K562 (cell line): ENCODE data around the genes ARHGEF5, EZH2, PDIA4 and ZNF212.

DNA sequence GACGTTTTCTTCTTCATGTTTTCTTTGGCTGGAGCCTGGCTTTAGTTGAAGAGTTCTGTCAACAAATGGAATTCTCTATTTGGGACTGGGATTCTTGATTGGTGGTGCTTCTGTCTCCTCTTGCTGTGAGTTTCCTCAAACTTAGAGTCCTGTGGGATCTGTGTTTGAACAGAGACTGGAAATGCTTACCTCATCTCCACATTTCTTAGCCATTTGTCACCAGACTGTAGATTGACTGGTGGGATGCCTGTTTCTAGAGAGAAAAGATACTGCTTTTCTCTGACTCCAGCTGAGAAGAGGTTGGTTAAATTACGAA, 44.8 kb downstream of the TAS2R41 start:
- RAMPAGE, long total RNA, result no peak
- RRBS, result no CpG with 5 or more reads among the region's 2 CpGs
PRO-cap:
- standard, result no peak
- CoPRO, capped RNA only, 2 experiments, result no peak in any of the 2 experiments
- CoPRO, capped and uncapped RNA, 2 experiments, result no peak in any of the 2 experiments
- CoPRO, uncapped RNA only, 2 experiments, result no peak in any of the 2 experiments
CAGE:
- cytosol, long polyA plus RNA, result no peak
- long polyA plus RNA, result no peak
- nucleolus, long total RNA, result no peak
- nucleus, long polyA plus RNA, result no peak

DNA sequence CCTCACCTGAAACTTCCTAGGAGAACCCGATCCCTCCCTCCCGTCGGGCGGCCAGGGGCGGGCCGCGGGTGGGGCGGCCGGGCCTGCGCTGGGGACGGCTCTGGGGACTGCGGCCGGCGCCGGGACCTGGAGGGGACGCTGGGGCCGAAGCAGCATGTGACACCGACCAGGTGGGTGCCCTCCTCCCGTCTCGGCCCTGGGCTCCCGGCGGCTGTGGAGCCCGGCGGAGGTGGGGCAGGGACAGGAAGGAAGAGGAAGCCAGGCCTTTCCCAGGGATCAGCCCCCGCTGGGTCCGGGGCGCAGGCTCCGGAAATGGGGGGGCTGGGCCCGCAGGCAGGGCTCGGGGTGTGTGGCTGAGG, at the start of gene ARHGEF5:
TSS of gene ARHGEF5 (plus strand) at position 71 of the 359 bp plus-strand sequence.
- RAMPAGE, long total RNA, result no peak
- RRBS, result no CpG with 5 or more reads among the region's 30 CpGs
PRO-cap:
- standard, result no peak
- CoPRO, capped RNA only, 2 experiments, result no peak in any of the 2 experiments
- CoPRO, capped and uncapped RNA, 2 experiments, result no peak in any of the 2 experiments
- CoPRO, uncapped RNA only, 2 experiments, result no peak in any of the 2 experiments
CAGE:
- cytosol, long polyA plus RNA, result no peak
- long polyA plus RNA, result no peak
- nucleolus, long total RNA, result no peak
- nucleus, long polyA plus RNA, result no peak

DNA sequence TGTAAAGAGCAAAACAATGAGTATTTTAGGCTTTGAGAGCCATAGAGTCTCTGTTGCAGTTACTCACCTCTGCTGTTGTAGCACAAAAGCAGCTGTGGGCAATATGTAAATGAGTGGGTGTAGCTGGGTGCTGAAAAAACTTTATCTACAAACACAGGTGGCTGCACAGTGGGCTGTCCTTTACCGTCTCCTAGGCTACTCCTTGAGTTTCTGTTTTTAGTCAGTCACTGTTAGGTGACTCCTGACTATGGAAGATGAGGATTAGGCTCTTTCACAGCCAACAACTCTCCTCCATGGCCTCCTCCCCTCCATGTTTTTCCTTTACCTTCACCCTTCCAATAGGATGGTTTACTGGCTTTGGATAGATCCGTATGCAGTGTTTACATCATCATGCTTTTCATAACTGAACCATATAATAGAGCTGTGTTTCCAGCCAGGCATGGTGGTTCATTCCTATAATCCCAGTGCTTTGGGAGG, 286.0 kb upstream of the C7orf33 start:
- RAMPAGE, long total RNA, result no peak
- RRBS, result no CpG with 5 or more reads among the region's 2 CpGs
PRO-cap:
- standard, result no peak
- CoPRO, capped RNA only, 2 experiments, result no peak in any of the 2 experiments
- CoPRO, capped and uncapped RNA, 2 experiments, result no peak in any of the 2 experiments
- CoPRO, uncapped RNA only, 2 experiments, result no peak in any of the 2 experiments
CAGE:
- cytosol, long polyA plus RNA, result no peak
- long polyA plus RNA, result no peak
- nucleolus, long total RNA, result no peak
- nucleus, long polyA plus RNA, result no peak

GRCh38 chr7:148581729-148582055, 8.9 kb upstream of the C7orf33 start:
- RAMPAGE, long total RNA, result no peak
- RRBS, result no CpG with 5 or more reads among the region's 3 CpGs
PRO-cap:
- standard, result no peak
- CoPRO, capped RNA only, 2 experiments, result no peak in any of the 2 experiments
- CoPRO, capped and uncapped RNA, 2 experiments, result no peak in any of the 2 experiments
- CoPRO, uncapped RNA only, 2 experiments, result no peak in any of the 2 experiments
CAGE:
- cytosol, long polyA plus RNA, result no peak
- long polyA plus RNA, result no peak
- nucleolus, long total RNA, result no peak
- nucleus, long polyA plus RNA, result no peak

DNA sequence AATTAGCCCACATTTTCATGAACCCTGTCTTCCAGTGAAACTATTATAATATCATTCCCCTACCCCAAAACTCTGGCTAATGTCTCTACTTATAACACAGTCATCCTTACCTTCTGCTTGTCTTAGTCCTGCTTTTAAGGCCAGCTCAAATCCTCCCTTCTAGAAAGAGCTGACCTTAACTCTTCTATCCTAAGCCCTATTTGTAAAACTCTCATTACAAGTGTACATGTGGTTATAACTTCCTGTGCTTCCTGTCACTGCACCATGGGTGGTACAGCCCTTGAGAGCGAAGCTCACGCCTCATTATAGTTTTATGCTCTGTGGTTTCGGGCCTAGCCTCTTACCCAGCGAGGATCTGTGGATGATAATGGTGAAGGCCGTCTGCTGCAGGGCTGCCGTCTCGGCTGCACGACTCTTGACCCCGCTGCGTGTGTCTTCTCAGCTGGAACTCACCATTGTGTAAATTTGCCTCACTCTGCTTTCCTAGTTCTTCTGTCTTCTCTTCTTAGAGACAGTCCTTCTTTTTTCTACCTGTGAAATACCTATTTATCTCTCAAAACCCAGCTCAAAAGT, 74.6 kb downstream of the CUL1 start:
- RAMPAGE, long total RNA, result no peak
- RRBS, result no CpG with 5 or more reads among the region's 10 CpGs
PRO-cap:
- standard, result no peak
- CoPRO, capped RNA only, 2 experiments, result no peak in any of the 2 experiments
- CoPRO, capped and uncapped RNA, 2 experiments, result peak in 1 of 2 experiments; most common plus-strand start position 112 of the sequence (in 1)
- CoPRO, uncapped RNA only, 2 experiments, result no peak in any of the 2 experiments
CAGE:
- cytosol, long polyA plus RNA, result no peak
- long polyA plus RNA, result no peak
- nucleolus, long total RNA, result no peak
- nucleus, long polyA plus RNA, result no peak

DNA sequence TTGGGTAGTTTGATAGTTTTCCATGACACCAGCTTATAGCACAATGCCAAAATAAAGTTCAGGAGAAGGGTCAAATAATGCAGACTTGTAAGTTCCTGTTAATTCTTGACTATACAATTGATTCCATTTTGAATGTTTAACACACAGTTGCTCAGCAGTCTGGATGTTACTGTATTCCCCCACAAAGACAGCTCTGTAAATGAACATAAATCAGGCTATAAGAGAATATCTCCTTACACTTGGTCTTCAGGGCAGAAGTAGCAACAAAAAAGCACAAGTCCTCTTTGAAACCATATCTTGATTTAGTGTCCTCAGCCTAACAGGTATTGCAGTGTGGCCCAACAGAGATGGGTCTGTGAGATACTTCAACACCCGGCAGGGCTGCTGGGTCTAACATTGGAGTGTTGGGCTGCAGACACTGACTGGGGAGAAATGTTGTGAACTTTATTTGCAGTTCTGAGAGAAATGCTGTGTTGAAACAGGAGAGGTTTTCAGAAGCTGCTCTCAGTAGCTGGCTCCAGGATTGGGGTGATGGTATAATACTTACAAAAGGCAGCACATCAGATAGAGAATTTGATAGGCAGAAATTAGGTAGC, 75.8 kb downstream of the CUL1 start:
- RAMPAGE, long total RNA, result no peak
- RRBS, result no CpG with 5 or more reads among the region's 1 CpG
PRO-cap:
- standard, result no peak
- CoPRO, capped RNA only, 2 experiments, result no peak in any of the 2 experiments
- CoPRO, capped and uncapped RNA, 2 experiments, result no peak in any of the 2 experiments
- CoPRO, uncapped RNA only, 2 experiments, result peak in 2 of 2 experiments; most common plus-strand start position 101 of the sequence (in 1); most common minus-strand start position 446 of the sequence (in 1)
CAGE:
- cytosol, long polyA plus RNA, result no peak
- long polyA plus RNA, result no peak
- nucleolus, long total RNA, result no peak
- nucleus, long polyA plus RNA, result no peak

DNA sequence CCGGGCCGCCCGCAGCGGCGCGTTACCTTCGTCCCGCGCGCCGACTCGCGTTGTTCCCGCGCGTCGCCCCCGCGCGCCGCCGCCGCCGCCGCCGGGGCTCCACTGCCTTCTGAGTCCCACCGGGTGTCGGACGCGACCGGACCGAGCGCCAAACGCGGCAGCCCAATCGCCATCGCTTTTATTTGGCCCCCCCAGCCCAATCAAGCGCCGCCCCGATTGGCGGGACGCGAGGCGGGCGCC, at the start of gene EZH2:
TSS of gene EZH2 (minus strand) at position 154 of the 240 bp plus-strand sequence.
- RAMPAGE, long total RNA, result no peak
- RRBS, result 6% methylated on average over 8 of the region's 45 CpGs
PRO-cap:
- standard, result bidirectional peak, plus-strand start outside the sequence, minus-strand start at position 111 of the sequence
- CoPRO, capped RNA only, 2 experiments, result peak in 2 of 2 experiments; most common minus-strand start position 150 of the sequence (in 2)
- CoPRO, capped and uncapped RNA, 2 experiments, result peak in 2 of 2 experiments; most common minus-strand start position 150 of the sequence (in 2)
- CoPRO, uncapped RNA only, 2 experiments, result peak in 2 of 2 experiments; most common minus-strand start position 150 of the sequence (in 2)
CAGE:
- cytosol, long polyA plus RNA, result start-site peak on the minus strand centred at position 107 of the sequence, 147 bp wide, 2,882 and 1,824 reads in 2 replicates
- long polyA plus RNA, result start-site peak on the minus strand centred at position 87 of the sequence, 107 bp wide, 1,612 and 1,499 reads in 2 replicates
- nucleolus, long total RNA, result no peak
- nucleus, long polyA plus RNA, result start-site peak on the minus strand centred at position 104 of the sequence, 130 bp wide, 2,805 and 6,550 reads in 2 replicates

DNA sequence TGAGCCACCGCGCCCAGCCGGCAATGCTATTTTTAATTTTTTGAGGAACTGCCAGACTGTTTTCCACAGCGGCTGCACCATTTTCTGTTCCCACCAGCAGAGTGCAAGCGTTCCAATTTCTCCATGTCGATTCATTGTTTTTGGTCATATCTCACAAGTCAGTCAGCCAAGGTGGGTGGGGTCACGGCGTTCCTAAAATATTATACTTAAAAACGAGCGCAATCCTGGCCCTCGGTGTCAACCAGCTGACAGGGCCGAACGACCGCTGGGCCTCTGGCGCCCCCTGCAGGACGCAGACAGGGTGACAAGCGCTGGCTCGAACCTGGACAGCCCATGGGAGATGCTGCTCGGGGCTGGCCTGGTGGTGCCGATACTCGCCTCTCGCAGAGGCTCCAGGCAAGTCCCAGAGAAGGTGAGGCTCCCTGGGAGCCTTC, 61.6 kb downstream of the PDIA4 start:
- RAMPAGE, long total RNA, result no peak
- RRBS, result no CpG with 5 or more reads among the region's 22 CpGs
PRO-cap:
- standard, result no peak
- CoPRO, capped RNA only, 2 experiments, result peak in 2 of 2 experiments; most common plus-strand start position 373 of the sequence (in 2); most common minus-strand start position 122 of the sequence (in 1)
- CoPRO, capped and uncapped RNA, 2 experiments, result peak in 1 of 2 experiments; most common plus-strand start position 373 of the sequence (in 1); most common minus-strand start position 114 of the sequence (in 1)
- CoPRO, uncapped RNA only, 2 experiments, result no peak in any of the 2 experiments
CAGE:
- cytosol, long polyA plus RNA, result no peak
- long polyA plus RNA, result no peak
- nucleolus, long total RNA, result no peak
- nucleus, long polyA plus RNA, result no peak

- RAMPAGE, long total RNA, result no peak
- RRBS, result no CpG with 5 or more reads among the region's 4 CpGs
PRO-cap:
- standard, result no peak
- CoPRO, capped RNA only, 2 experiments, result no peak in any of the 2 experiments
- CoPRO, capped and uncapped RNA, 2 experiments, result no peak in any of the 2 experiments
- CoPRO, uncapped RNA only, 2 experiments, result no peak in any of the 2 experiments
CAGE:
- cytosol, long polyA plus RNA, result no peak
- long polyA plus RNA, result no peak
- nucleolus, long total RNA, result no peak
- nucleus, long polyA plus RNA, result no peak
Observed at GRCh38 chr7:148988000-148988301, 40.4 kb downstream of the PDIA4 start.

DNA sequence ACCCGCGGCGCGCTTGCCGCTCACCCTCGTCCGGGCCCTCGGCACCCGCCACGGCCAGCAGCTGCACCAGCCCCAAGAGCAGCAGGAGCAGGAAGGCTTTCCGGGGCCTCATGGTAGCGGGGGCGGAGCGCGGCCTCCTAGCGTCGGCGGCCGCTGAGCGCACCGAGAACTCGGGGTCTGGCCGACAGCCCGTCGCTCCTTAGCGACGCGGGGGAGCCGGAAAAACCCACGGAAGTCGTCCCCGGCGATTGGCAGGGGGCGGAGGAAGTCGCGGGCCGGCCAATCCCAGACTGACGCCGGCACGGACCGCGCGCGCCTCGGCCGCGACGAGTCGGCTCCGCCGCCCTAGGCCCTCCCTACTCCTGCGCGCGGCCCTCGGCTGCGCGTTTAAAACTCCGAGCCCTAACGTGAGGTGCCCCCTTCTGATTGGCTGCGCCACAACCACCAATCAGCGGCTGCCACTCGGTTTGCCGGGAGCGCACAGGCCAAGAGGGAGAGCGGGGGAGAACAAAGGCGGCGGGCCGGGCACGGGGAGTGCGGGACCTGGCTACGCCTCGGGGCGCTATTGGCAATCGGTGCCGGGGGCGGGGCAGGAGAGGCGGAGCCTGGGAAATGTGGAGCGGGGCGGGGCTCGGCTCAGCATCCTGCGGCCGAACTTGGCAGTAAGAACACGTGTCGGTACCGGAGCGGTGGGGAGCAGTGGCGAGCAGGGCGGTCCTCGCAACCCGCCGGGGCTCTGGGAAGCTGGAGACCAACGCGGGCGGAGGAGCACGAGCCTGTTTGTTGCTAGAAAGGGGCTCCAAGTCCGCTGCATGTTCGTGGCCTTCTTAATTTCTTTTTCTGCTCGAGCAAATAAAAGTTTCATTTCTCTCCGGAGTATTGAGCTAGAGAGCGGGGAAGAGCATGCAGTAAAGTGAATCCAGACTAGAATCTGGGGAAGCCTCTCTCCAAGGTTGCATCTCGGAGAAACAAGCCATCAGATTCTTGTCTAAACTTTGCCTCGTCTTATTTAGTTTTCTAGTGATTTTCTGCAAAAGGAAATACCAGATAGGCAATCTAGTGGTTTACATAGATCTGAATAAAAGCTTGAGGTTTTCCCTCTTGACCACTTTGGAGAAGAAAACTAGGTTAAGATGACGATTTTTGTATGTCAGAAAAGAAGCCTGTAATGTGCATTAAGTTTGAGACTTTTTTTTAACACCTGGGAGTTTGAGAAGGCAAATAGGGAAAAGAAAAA, at the start of gene PDIA4:
TSS of gene PDIA4 (minus strand) at position 209 of the 1,237 bp plus-strand sequence.
- RAMPAGE, long total RNA, result start-site peak on the minus strand centred at position 189 of the sequence, 130 bp wide, 11,884 and 6,721 reads in 2 replicates
- RRBS, result 2% methylated on average over 31 of the region's 103 CpGs
PRO-cap:
- standard, result bidirectional peak, plus-strand start at position 165 of the sequence, minus-strand start at position 172 of the sequence; bidirectional peak, plus-strand start at position 282 of the sequence, minus-strand start at position 361 of the sequence; bidirectional peak, plus-strand start at position 681 of the sequence, minus-strand start at position 567 of the sequence; bidirectional peak, plus-strand start at position 925 of the sequence, minus-strand start at position 933 of the sequence
- CoPRO, capped RNA only, 2 experiments, result peak in 2 of 2 experiments; most common plus-strand start position 288 of the sequence (in 2); most common minus-strand start position 179 of the sequence (in 2)
- CoPRO, capped and uncapped RNA, 2 experiments, result peak in 2 of 2 experiments; most common plus-strand start position 288 of the sequence (in 2); most common minus-strand start position 179 of the sequence (in 2)
- CoPRO, uncapped RNA only, 2 experiments, result peak in 2 of 2 experiments; most common plus-strand start position 675 of the sequence (in 1); most common minus-strand start position 389 of the sequence (in 1)
CAGE:
- cytosol, long polyA plus RNA, result start-site peak on the minus strand centred at position 153 of the sequence, 216 bp wide, 6,076 and 2,955 reads in 2 replicates
- long polyA plus RNA, result start-site peak on the minus strand centred at position 216 of the sequence, 377 bp wide, 1,635 and 3,379 reads in 2 replicates
- nucleolus, long total RNA, result no peak
- nucleus, long polyA plus RNA, result start-site peak on the minus strand centred at position 204 of the sequence, 316 bp wide, 2,325 and 1,683 reads in 2 replicates; start-site peak on the plus strand centred at position 666 of the sequence, 15 bp wide, 7 and 7 reads in 2 replicates

- RAMPAGE, long total RNA, result no peak
- RRBS, result no CpG with 5 or more reads among the region's 9 CpGs
PRO-cap:
- standard, result no peak
- CoPRO, capped RNA only, 2 experiments, result no peak in any of the 2 experiments
- CoPRO, capped and uncapped RNA, 2 experiments, result no peak in any of the 2 experiments
- CoPRO, uncapped RNA only, 2 experiments, result peak in 1 of 2 experiments; most common plus-strand start chr7:149148708 (in 1)
CAGE:
- cytosol, long polyA plus RNA, result no peak
- long polyA plus RNA, result no peak
- nucleolus, long total RNA, result no peak
- nucleus, long polyA plus RNA, result no peak
Observed at GRCh38 chr7:149148588-149148926, 1.3 kb downstream of the ZNF398 start.

DNA sequence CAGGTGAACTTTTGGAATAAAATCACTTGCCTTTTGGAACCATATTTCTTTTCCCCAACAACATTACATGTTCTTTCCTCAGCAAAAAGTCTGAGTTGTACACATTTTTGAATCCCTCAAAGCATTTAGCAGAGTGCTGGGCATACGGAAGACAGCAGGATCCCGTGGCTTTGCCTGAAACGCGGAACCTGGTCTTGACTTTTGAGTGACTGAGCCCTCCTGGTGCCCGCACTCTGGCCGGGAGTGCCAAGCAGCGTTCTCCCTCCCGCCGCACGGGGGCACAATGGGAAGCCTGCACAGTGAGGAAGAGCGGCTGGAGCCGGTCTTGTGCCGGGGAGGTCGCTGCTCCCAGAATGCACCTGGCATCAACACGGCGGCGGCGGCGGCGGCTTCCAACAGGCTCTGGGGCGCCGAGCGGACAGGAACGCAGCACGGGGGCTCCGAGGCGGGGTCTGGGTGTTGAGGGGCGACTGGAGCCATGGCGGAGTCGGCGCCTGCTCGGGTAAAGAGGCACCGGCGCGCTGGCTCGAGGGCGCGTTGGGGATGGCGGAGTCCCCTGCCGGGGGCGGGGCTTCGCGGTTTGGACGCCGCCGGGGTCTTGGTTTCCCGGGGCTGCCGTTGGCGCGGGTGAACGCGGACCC, at the start of gene ZNF212:
TSS of gene ZNF212 (plus strand) at position 351 of the 641 bp plus-strand sequence.
- RAMPAGE, long total RNA, result no peak
- RRBS, result 2% methylated on average over 14 of the region's 52 CpGs
PRO-cap:
- standard, result bidirectional peak, plus-strand start at position 372 of the sequence, minus-strand start at position 245 of the sequence
- CoPRO, capped RNA only, 2 experiments, result peak in 2 of 2 experiments; most common plus-strand start position 365 of the sequence (in 2); most common minus-strand start position 245 of the sequence (in 2)
- CoPRO, capped and uncapped RNA, 2 experiments, result peak in 2 of 2 experiments; most common plus-strand start position 365 of the sequence (in 2); most common minus-strand start position 245 of the sequence (in 2)
- CoPRO, uncapped RNA only, 2 experiments, result peak in 1 of 2 experiments; most common plus-strand start position 365 of the sequence (in 1); most common minus-strand start position 190 of the sequence (in 1)
CAGE:
- cytosol, long polyA plus RNA, result start-site peak on the plus strand centred at position 409 of the sequence, 152 bp wide, 189 and 87 reads in 2 replicates
- long polyA plus RNA, result start-site peak on the plus strand centred at position 344 of the sequence, 57 bp wide, 76 and 116 reads in 2 replicates
- nucleolus, long total RNA, result no peak
- nucleus, long polyA plus RNA, result start-site peak on the plus strand centred at position 340 of the sequence, 37 bp wide, 56 and 64 reads in 2 replicates

DNA sequence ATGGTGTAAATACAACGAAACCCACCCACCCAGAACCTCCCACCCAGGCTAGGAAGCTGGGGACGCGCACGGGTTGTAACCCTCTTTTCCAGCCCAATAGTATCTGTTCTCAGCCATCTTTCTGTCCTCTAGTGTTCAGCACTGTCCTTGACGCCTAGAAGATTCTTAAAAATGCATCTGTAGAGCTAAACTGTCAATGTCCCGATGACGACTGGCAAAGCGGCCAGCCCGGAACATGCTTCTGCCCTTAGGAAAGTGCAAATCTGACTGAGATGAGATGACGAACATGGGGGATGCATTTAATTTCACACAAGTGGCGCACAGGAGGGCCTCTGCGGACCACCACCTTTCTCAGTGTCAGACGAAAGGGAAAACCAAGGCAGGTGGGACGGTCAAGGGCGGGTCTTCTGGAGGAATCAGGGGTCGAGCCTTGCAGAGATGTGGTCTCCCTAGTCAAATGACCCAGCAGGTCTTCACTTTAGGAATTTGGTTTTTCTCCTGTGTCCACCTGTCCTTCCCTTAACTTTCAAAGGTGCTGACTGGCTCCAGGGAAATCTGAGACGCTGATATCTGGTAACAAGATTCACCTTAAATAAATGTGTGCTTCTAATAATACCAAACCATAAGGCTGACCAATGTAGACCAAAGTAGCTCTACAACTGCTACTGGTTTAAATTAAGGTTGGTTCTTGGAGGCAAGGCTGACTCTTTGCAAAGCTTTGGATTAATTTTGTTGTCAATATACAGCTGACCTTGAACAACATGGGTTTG, 6.0 kb downstream of the ZNF746 start:
- RAMPAGE, long total RNA, result no peak
- RRBS, result no CpG with 5 or more reads among the region's 17 CpGs
PRO-cap:
- standard, result no peak
- CoPRO, capped RNA only, 2 experiments, result no peak in any of the 2 experiments
- CoPRO, capped and uncapped RNA, 2 experiments, result no peak in any of the 2 experiments
- CoPRO, uncapped RNA only, 2 experiments, result peak in 2 of 2 experiments; most common minus-strand start position 288 of the sequence (in 1)
CAGE:
- cytosol, long polyA plus RNA, result no peak
- long polyA plus RNA, result no peak
- nucleolus, long total RNA, result no peak
- nucleus, long polyA plus RNA, result no peak

DNA sequence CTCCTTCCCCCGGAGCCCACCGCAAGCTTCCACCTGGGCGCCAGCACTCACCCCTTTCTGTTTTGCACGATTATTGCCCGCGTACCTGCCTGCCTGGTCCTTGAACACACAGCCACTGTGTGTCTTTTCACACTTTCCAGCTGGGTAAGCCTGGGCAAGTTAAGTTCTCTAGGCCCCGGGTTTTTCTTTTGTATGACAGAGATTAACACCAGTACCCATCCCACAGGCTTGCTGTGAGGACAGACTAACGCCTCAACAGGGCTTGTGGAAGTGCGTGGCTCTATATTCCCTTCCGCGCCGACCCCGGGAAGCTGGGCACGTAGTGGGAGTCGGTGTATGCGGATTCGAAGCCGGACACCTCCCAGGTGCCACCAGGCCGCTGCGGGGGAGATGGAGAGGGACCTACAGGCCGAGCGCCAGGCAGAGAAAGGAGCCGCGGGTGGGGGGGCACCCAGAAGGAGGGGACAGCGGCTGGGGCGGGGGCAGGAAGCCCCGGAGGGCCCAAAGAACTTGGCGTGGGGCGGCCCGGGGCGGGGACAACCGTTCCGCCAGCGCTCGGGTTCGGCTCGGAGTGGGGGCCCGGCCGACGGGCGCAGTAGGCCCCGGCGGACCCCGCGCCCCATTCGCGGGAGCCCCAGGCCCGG, 731 bp downstream of the ZNF746 start:
- RAMPAGE, long total RNA, result no peak
- RRBS, result 2% methylated on average over 13 of the region's 48 CpGs
PRO-cap:
- standard, result bidirectional peak, plus-strand start at position 536 of the sequence, minus-strand start at position 429 of the sequence
- CoPRO, capped RNA only, 2 experiments, result peak in 2 of 2 experiments; most common plus-strand start position 536 of the sequence (in 1); most common minus-strand start position 372 of the sequence (in 1)
- CoPRO, capped and uncapped RNA, 2 experiments, result no peak in any of the 2 experiments
- CoPRO, uncapped RNA only, 2 experiments, result no peak in any of the 2 experiments
CAGE:
- cytosol, long polyA plus RNA, result no peak
- long polyA plus RNA, result no peak
- nucleolus, long total RNA, result no peak
- nucleus, long polyA plus RNA, result no peak

DNA sequence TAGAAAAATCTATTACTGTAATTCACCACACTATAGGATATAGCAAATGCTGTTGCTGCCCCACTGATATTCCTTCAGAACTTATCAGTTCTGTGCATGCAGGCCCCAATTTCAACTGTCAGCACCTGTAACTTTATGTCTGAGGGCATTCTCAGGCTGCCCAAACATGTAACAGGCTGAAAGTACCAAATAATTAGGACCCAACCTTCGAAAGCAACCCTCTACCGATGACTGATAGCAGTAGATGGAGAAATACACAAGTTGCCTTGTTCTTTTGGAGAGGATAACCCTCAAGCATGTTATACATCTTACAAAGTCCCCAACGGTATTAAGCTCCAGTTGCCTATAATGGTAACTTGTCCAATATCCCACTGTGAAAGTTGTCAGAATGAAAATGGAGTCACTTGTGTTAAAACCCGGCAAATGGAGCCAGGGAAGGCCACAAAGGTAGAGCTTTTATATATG, 66.8 kb upstream of the ZNF746 start:
- RAMPAGE, long total RNA, result no peak
- RRBS, result no CpG with 5 or more reads among the region's 4 CpGs
PRO-cap:
- standard, result no peak
- CoPRO, capped RNA only, 2 experiments, result no peak in any of the 2 experiments
- CoPRO, capped and uncapped RNA, 2 experiments, result no peak in any of the 2 experiments
- CoPRO, uncapped RNA only, 2 experiments, result peak in 1 of 2 experiments; most common minus-strand start position 83 of the sequence (in 1)
CAGE:
- cytosol, long polyA plus RNA, result no peak
- long polyA plus RNA, result no peak
- nucleolus, long total RNA, result no peak
- nucleus, long polyA plus RNA, result no peak

DNA sequence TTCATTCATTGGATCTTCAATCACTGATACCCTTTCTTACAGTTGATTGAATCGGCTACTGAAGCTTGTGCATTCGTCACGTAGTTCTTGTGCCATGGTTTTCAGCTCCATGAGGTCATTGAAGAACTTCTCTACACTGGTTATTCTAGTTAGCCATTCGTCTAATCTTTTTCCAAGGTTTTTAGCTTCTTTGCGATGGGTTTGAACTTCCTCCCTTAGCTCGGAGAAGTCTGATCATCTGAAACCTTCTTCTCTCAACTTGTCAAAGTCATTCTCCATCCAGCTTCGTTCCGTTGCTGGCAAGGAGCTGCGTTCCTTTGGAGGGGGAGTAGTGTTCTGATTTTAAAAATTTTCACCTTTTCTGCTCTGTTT, 80.9 kb upstream of the ZNF746 start:
- RAMPAGE, long total RNA, result no peak
- RRBS, result no CpG with 5 or more reads among the region's 9 CpGs
PRO-cap:
- standard, result no peak
- CoPRO, capped RNA only, 2 experiments, result no peak in any of the 2 experiments
- CoPRO, capped and uncapped RNA, 2 experiments, result no peak in any of the 2 experiments
- CoPRO, uncapped RNA only, 2 experiments, result no peak in any of the 2 experiments
CAGE:
- cytosol, long polyA plus RNA, result no peak
- long polyA plus RNA, result no peak
- nucleolus, long total RNA, result no peak
- nucleus, long polyA plus RNA, result no peak

DNA sequence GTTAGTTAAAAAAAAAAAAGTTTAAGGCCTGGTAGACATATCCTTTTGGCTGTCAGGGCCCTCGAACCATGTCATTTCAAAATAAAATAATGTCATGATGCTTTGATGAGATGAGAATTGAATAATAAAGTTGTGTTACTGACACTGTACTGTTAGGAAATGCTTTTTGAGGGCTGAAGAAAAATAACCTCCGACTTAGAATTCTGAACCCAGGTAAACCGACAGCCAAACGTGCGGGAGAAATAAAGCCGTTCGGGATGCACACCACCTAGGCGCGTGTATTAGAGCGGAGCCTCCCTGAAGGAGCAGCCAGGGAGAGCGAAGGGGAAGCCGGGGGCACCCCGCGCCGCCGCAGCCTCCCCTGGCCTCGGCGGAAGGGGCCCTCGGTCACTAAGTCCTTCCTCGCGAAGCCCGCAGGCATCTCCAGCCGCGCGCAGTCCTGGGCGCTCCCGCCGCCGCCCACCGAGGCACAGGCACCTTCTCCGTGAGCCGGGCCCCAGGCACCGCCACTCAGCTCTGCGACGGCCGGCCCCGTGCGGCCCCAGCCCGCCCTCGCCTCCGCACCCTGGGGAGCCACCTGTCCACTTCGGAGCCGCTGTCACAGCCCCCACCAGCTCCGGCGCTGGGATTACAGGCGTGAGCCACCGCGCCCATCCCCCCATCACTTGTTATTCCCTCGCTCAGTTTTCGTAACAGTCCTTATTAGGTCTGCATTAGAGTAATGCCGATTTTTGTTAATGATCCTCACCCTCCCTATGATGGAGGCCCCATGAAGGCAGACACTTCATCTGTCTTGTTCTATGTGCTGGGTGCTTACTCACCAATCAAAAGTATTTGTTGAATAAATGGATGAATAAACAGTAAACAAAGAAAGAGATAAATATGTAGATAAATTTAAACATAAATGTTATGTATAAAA, 22.2 kb upstream of the KRBA1 start:
- RAMPAGE, long total RNA, result no peak
- RRBS, result 53% methylated on average over 15 of the region's 51 CpGs
PRO-cap:
- standard, result no peak
- CoPRO, capped RNA only, 2 experiments, result no peak in any of the 2 experiments
- CoPRO, capped and uncapped RNA, 2 experiments, result no peak in any of the 2 experiments
- CoPRO, uncapped RNA only, 2 experiments, result no peak in any of the 2 experiments
CAGE:
- cytosol, long polyA plus RNA, result no peak
- long polyA plus RNA, result no peak
- nucleolus, long total RNA, result no peak
- nucleus, long polyA plus RNA, result no peak

DNA sequence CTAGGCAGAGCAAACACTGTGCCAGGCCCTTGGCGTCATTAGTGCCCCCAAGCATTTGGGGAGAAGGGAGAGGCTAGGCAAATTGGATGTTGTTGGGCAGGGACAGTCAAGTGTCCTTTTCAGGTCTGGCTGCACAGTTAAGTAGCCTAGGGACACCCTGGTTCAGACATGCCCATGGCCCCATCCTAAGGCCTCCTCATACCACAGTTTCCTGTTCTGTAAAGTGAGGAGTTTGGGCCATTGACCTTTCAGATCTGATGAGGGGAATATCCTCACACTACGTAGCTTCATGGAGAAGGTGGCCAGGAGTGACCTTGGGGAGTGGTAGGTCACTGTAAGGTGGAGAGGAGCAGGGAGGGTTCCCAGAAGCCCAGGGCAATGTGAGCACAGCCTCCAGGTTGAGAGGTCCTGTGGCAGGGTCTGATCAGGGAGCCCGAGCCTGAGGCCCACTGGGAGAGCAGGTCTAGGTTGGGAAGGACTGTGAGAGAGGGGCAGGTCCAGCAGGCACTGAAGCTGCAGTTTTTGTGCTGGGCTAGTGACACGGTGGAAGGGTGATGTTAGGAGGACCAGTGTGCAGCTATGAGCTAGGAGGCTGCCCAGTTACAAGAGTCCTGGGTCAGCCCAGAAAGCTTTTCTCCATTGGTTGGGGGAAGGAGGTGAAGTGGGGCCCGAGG, 1.1 kb downstream of the KRBA1 start:
- RAMPAGE, long total RNA, result no peak
- RRBS, result no CpG with 5 or more reads among the region's 5 CpGs
PRO-cap:
- standard, result no peak
- CoPRO, capped RNA only, 2 experiments, result no peak in any of the 2 experiments
- CoPRO, capped and uncapped RNA, 2 experiments, result no peak in any of the 2 experiments
- CoPRO, uncapped RNA only, 2 experiments, result no peak in any of the 2 experiments
CAGE:
- cytosol, long polyA plus RNA, result no peak
- long polyA plus RNA, result no peak
- nucleolus, long total RNA, result no peak
- nucleus, long polyA plus RNA, result no peak

DNA sequence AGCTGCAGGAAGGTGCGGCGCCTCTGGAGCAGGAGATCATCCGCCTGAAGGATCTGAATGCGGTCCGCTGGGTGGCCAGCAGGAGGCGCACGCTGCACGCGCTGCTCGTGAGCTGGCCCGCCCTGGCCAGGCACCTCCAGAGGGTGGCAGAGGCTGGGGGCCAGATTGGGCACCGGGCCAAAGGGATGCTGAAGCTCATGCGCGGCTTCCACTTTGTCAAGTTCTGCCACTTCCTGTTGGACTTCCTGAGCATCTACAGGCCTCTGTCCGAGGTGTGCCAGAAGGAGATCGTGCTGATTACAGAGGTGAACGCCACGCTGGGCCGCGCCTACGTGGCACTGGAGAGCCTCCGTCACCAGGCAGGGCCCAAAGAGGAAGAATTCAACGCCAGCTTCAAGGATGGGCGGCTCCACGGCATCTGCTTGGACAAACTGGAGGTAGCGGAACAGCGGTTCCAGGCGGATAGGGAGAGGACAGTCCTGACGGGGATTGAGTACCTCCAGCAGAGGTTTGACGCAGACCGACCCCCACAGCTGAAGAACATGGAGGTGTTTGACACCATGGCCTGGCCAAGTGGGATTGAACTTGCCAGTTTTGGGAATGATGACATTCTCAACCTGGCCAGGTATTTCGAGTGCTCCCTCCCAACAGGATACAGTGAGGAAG, 12.2 kb upstream of the ATP6V0E2 start:
- RAMPAGE, long total RNA, result no peak
- RRBS, result no CpG with 5 or more reads among the region's 32 CpGs
PRO-cap:
- standard, result no peak
- CoPRO, capped RNA only, 2 experiments, result no peak in any of the 2 experiments
- CoPRO, capped and uncapped RNA, 2 experiments, result no peak in any of the 2 experiments
- CoPRO, uncapped RNA only, 2 experiments, result no peak in any of the 2 experiments
CAGE:
- cytosol, long polyA plus RNA, result no peak
- long polyA plus RNA, result no peak
- nucleolus, long total RNA, result no peak
- nucleus, long polyA plus RNA, result no peak